Measurements from ENCODE around the genes CYB561D1, SLC6A17 and KCNC4.

GRCh38 chr1:109385394-109385902 is 12.3 kb downstream of the SORT1 start:
- PRO-cap, 2 experiments: no peak in any of the 2 experiments

GRCh38 chr1:109392625-109393676 is 4.8 kb downstream of the SORT1 start:
- PRO-cap, 2 experiments: no peak in any of the 2 experiments

- PRO-cap, 2 experiments: no peak in any of the 2 experiments
Measured at GRCh38 chr1:109396659-109397381, 898 bp downstream of the SORT1 start.

GRCh38 chr1:109397382-109397523 is 465 bp downstream of the SORT1 start:
- PRO-cap, 2 experiments: no peak in any of the 2 experiments

GRCh38 chr1:109493546-109494614 is at the start of gene CYB561D1:
Gene CYB561D1, plus strand, starts transcription at chr1:109494094.
- PRO-cap, 2 experiments: peak in 2 of 2 experiments; most common plus-strand start chr1:109494100 (in 2); most common minus-strand start chr1:109494261 (in 2)

DNA sequence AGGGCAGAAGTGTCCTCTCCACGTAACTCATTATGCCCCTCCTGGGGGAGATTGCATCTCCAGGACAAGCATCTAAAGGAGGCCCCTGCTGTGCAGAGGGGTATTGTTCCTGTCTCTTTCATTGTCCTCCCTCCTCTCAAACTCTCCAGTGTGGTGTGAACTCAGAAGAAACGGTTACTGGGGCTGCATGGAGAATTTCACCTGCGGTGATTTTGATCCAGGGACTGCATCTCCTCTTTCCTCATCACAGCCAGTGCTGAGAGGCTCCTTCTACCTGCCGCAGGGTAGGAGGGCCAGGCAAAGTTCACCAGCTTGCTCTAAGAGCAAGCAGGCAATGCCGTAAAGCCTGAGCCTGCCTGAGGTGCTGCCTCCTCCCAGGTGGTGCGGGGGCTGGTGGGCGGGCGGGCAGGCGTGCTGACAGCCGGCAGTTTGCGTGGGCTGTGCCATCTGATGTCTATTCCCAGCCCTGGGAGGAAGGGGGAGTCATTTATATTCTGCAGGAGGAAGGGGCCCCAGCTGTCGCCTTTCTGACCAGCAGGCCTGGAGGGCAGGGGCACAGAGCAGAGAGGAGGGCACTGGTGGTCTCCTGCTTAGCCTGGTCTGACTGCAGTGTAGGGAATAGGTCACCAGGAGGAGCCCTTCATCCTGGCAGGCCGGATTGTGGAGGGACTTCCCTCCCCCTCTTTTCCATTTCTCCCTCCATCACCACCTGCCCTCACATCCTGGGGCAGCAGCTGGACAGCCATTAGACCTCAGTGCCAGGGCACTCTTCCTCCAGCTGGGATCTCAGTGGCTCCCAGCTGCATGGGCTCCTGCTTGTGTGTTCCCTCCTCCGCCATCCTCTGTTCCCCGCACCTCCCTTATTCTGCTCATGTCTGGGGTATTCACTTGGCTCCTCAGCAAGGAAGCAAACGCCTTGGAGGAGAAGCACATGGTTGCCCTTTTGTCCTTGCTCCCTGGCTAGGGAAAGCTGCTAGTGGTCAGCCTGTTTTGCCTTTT is 4.3 kb downstream of the CYB561D1 start:
- PRO-cap, 2 experiments: peak in 1 of 2 experiments; most common plus-strand start position 485 of the sequence (in 1); most common minus-strand start position 336 of the sequence (in 1)

DNA sequence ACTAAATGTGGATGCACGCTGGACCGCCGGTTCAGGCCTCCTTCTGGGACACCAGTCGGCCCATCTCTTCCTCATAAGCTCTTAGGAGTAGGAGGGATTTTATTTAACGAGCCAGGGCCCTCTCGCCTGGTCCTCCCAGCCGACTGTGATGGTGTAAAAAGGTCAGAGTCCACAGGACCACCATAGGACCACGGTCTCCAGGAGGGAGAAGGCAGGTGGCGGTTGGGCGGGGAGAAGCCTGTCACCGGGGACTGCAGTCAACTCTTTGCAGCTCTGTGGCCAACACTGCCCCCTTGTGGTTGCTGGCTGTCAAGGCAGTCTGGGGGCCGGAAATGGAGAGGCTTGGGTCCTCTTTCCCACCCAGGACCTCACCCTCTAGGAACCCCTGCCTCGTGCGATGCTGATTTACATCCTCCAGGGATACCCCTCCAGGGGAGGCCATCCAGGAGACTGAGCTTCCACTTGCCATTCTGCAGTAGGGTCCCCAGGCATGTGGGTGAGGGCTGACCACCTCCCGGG is 7.4 kb upstream of the GPR61 start:
- PRO-cap, 2 experiments: no peak in any of the 2 experiments

DNA sequence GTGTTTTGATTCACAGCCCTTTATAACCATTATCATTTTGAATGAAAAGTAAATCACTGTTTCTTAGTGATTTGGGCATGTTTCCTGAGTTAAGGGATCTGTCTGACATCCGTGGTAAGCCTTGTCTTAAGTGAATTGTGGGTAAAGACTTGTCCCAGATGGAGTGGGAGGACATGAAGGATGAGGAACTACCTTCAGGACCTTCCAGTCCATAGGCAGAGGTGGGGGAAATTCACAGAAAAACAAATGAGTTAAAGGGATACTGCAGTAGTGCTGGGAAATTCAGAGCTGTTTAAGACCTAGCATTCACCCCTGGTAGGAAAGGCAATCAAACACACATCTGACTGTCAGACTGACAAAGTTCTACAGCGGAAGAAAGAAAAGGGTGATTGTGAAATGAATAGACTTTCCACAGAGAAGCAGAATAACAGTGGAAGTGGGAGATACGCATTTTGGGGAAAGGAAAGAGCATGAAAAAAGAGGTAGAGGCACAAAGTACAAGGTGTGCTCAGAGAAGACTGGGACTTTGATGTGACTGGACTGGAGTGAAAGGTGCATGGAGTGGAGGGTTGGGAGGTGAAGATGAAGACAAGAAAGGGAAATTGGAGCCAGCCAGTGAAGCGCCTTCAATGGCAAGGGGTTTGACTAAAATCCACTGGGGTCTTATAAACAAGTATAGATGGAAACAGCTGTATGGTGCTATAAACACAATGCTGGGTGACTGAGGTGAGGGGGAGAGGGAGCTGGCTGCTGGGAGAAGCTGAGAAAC is 2.9 kb downstream of the GNAT2 start:
- PRO-cap, 2 experiments: no peak in any of the 2 experiments

- PRO-cap, 2 experiments: no peak in any of the 2 experiments
Measured at GRCh38 chr1:109620003-109620766, 548 bp downstream of the AMPD2 start.

DNA sequence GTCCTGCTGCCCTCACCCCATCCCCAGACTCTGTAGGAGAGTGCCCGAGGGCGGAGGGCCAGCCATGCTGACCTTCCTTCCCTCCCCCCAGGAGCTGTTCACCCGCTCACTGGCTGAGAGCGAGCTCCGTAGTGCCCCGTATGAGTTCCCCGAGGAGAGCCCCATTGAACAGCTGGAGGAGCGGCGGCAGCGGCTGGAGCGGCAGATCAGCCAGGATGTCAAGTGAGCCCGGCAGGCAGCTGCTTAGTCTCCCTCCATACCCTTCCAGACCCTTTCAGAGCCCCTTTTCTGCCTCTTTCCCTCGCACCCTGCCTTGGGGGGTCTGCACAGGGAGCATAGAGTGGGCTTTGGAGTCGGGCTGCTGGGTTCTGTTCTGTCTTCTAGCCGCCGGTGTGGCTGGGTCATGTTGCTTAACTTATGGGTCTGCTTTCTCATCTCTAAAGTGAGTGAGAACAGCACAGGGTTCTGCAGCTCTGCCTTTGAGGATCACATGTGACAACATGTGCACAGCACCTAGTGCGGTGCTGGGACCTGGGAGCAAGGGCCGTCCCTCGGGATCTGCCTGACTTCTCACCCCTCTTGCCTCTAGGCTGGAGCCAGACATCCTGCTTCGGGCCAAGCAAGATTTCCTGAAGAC is 6.1 kb downstream of the AMPD2 start:
- PRO-cap, 2 experiments: no peak in any of the 2 experiments

DNA sequence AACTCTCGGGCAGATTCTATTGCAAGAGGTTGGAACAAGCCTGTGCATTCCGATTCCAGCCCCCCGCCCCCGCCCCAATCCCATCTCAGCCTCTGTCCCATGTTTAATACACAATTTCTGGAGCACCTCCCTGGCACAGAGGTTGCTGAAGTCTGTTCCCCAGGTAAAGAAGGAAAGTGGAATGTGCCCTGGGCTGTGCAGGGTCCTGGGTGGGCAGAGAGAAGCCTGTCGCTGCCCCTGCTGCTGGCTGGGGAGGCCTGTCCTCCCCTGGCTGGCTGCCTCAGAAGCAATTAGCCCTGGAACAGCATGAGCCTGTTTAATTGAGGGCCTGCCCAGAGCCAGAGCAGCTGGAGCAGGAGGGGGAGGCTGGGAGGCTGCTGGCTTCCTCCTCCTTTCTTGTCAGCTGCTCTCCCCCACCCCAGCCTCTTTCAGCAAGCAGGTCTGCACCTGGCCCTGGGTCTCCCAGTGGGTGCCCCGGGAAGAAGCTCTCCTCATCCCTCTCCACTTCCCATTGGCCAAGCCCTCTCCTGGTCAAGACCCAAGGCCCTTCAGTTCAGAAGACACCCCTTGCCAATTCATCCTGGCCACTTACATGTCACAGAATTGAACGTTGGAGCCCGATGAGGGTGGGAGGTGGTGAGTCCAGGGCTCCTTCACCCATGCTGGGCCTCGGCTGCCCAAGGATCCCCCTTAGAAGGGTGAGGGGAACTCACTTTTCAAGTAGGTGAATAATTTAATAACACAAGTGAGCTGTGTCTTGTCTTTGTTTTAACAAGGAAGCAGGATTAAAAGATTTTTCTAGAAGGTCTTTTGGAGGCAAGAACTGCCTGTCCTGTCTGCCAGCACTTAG is 13.1 kb downstream of the AMPD2 start:
- PRO-cap, 2 experiments: no peak in any of the 2 experiments

- PRO-cap, 2 experiments: no peak in any of the 2 experiments
Measured at GRCh38 chr1:109766075-109766600, 2.4 kb upstream of the EPS8L3 start.

- PRO-cap, 2 experiments: no peak in any of the 2 experiments
Measured at GRCh38 chr1:109794271-109794762, 30.6 kb upstream of the EPS8L3 start.

DNA sequence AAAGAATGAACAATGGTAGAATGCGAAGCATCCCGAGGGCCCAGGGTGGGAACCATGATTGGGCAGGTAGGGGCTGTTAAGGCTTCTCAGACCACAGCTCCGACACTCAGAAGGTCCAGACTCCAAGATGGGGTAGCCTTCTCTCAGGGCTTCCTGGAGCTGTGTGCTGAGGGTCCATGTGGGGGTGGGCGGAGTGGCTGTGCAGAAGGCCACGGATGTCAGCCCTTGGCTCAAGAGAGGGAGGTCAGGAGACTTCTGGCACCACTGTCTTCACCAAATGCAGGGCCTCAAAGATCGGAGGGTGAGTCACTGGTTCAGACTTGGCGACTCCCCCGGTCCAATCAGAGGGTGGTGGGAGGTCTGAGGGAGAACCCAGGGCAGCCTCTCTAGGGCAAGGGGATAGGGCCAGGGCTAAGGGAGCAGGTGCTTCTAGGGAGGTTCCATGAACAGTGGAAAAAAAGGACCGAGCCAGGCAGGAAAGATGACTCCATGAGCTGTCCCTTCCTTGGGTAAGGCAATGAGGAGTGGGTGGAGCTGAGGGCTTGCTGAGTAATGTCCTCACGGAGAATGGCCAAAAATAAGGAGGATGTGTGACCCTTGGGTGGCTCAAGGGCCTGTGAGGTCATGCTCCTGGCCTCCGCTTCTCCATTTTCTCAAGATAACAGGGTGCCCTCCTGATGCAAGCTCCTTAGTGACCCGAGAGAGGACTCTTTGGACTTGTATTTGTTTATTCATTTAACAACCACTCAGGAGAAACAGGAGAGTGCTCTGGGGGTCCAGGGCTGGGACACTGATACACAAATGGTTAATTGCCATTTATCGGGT is 58.5 kb upstream of the EPS8L3 start:
- PRO-cap, 2 experiments: no peak in any of the 2 experiments

GRCh38 chr1:109912275-109912520 is 1.5 kb downstream of the CSF1 start:
- PRO-cap, 2 experiments: no peak in any of the 2 experiments

DNA sequence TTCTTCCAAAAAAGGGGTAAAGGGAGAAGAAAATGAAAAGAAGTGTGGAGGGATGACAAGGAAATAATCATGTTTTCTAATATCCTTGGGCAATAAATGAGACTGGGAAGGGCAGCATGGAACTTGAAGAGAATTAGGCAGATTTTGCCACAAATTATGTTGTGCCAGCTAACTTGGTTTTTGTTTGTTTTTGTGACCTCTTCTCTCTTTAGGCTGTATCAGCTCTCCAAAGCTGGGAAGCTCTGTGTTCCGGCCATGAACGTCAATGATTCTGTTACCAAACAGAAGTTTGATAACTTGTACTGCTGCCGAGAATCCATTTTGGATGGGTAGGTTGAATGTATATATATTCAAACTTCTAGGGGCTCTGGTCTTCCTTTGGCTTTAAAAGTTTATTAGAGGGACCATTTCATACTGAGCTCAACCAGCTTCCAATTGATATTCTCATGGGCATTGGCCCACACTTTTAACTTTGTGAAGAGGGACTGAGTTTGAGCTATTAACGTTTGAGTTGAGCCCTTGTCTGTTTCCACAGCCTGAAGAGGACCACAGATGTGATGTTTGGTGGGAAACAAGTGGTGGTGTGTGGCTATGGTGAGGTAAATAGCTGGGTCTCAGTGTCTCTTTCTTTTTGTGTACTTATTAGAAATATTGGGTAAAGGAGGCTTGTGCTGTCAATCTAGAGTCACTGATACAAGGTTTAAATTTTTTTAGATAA is 18.1 kb upstream of the STRIP1 start:
- PRO-cap, 2 experiments: no peak in any of the 2 experiments

DNA sequence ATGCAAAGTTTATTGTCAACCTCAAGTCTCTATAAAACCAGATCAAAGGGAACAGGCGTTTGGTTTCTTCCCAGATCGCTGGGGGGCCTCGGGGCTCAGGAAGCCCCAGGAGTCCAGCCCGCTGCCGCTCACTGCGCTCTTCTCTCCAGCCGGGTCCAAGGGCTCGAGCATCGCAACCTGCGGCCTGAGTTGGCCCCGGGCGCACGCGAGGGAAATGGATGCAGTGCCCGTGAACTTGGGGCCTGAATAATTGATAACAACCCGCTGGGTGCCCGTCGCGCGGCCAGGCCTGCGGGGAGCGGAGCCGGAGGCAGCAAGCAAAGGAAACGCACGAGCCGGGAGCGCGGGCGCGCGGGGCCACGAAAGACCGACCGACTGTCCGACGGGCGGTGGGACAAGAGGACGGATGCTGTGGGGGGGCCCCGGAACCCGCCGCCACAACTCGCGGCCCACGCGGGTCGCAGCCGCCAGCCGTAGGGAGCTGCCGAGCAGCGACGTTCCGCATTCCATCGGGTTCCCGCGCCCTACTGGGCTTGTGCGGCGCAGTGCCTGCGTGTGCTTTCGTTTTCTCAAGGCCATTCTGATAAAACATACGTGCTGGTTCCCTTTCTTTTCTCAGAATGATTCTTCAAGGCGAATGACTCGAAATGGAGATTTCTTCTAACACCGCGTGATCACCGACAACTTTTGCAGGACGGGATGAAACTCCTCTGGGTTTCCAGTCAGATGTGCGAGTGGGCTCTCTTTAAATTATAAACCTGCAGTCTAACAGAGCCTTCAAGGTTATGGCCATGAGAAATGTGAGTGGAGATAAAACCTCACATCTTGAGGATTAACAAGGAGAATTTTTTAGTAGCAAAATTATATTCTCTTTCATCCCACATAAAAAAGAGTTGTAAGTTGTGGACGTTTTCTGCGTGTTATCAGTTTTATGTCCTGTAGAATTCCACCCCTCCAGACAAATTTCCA is 14.1 kb upstream of the ALX3 start:
- PRO-cap, 2 experiments: peak in 1 of 2 experiments; most common minus-strand start position 529 of the sequence (in 1)

GRCh38 chr1:110150235-110151218 is at the start of gene SLC6A17:
Gene SLC6A17, plus strand, starts transcription at chr1:110150494.
- PRO-cap, 2 experiments: no peak in any of the 2 experiments

- PRO-cap, 2 experiments: peak in 2 of 2 experiments; most common plus-strand start chr1:110210139 (in 2); most common minus-strand start chr1:110210193 (in 2)
Measured at GRCh38 chr1:110209811-110210665, at the start of gene KCNC4. Gene KCNC4, plus strand, starts transcription at chr1:110210314.

GRCh38 chr1:110319421-110319942 is 19.7 kb upstream of the RBM15 start:
- PRO-cap, 2 experiments: no peak in any of the 2 experiments

All from cytotoxic T cell (primary cell).